ENCODE data around the genes KCNN1 and ISYNA1.

GRCh38 chr19:17842859-17843673 lies 4.7 kb downstream of the JAK3 start:
- RRBS, result 100% methylated on average over 1 of the region's 21 CpGs

DNA sequence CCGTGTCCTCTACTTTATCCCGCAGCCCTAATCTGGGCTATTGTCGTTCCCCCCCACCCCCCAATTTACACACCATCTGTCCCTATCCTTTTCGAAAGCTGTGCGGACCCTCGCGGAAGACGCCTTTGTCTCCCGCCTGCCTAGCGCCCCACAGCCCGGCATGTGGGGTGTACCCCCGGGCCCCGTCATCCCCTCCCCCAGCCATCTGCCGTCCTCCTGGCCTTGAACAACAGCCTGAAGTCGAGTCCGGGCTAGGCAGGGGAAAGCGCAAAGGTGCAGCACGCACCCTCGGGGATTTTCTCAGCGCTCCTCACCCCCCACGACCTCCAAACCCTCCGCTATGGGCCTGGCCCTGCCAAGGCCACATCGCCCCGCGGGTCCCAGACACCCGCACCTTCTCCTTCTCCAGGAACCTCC lies 16.1 kb downstream of the CCDC124 start:
- RRBS, result 6% methylated on average over 5 of the region's 26 CpGs

- RRBS, result 8% methylated on average over 35 of the region's 47 CpGs
These were observed at the start of gene KCNN1 for GRCh38 chr19:17966765-17967208. TSS of gene KCNN1 (plus strand) at chr19:17967107.

- RRBS, result 94% methylated on average over 4 of the region's 15 CpGs
These were observed 2.2 kb downstream of the ARRDC2 start for GRCh38 chr19:18010044-18010640.

DNA sequence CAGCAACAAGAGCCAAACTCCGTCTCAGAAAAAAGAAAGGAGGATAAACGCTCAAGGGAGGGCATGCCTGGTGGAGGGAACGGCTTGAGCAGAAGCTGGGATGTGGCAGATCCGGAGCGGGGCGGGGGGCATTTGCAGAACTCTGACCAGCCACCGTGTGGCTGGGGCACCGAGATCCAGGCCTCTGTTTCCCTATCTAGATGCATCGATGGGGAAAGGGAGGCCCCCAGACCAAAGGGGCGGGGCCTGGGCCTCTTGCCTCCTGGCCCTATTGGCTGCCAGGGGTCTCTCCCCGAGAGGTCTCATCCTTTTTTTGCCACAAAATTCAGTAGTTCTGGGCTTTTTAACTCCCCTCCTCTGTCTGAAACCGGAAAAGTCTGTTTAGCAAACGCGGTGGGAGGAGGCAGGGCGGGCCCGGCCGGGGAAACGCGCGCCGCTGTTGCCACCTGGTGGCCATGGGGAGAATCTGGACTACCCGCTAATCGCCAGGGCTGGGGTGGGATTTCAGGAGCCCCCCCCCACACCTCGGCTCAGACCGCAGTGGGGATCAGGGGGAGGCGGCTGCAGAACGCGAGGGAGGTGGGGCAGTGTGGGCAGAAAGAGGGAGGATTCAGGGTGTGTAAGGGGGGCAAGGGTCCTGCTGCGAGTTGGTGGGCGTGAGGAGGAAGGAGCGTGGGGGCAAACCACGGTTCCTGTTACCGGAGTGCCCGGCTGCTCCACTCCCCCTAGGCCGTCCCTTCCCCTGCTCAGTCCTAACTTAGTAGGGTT lies 28.4 kb downstream of the IL12RB1 start:
- RRBS, result 8% methylated on average over 5 of the region's 35 CpGs

- RRBS, result no CpG with 5 or more reads among the region's 7 CpGs
These were observed 21.8 kb downstream of the IL12RB1 start for GRCh38 chr19:18064968-18065231.

DNA sequence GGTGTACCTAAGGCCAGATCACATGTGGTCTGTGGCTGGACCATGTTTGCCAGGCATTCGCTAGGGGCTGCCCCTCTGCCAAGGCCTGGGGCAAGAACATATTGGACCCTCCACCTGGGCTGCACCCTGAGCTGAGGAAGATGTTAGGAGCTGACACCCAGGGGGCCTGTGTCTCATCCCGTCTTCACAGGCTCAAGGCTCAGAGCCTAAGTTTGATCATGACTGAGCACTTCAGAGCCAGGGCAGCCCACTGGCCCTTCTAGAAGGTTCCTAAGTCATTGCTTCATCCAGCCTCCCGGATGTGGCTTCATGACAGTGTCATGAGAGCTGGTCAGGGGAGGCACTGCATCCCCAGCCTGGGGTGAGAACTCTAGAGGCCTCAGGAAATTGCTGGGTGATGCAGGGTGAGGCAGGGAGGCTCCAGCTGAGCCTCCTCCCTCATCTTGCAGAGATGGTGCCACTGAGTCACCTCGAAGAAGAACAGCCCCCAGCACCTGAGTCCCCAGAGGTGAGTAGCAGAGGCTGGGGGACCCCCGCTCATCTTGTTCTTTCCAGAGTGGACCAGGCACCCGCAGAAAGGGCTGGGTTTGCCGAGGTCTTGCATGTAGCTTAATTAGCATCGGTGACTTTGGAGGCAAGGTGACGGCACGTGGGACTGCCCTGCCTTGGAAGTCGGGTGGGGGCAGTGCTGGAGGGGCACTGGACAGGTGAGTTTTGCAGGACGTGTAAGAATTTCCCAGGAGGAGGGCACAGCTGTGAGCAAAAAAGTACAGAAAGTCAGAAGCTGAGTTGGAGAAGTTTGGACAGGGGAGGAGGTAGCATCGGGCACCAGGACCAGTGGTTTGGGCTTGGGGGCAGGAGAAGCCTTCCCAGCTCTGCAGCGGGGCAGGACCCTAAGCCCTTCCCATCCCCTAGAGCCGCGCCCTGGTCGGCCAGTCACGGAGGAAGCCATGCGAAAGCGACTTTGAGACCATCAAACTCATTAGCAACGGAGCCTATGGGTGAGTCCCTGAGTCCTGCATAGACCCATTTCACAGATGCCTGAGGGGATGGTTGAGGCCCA lies 24.7 kb upstream of the PIK3R2 start:
- RRBS, result no CpG with 5 or more reads among the region's 21 CpGs

DNA sequence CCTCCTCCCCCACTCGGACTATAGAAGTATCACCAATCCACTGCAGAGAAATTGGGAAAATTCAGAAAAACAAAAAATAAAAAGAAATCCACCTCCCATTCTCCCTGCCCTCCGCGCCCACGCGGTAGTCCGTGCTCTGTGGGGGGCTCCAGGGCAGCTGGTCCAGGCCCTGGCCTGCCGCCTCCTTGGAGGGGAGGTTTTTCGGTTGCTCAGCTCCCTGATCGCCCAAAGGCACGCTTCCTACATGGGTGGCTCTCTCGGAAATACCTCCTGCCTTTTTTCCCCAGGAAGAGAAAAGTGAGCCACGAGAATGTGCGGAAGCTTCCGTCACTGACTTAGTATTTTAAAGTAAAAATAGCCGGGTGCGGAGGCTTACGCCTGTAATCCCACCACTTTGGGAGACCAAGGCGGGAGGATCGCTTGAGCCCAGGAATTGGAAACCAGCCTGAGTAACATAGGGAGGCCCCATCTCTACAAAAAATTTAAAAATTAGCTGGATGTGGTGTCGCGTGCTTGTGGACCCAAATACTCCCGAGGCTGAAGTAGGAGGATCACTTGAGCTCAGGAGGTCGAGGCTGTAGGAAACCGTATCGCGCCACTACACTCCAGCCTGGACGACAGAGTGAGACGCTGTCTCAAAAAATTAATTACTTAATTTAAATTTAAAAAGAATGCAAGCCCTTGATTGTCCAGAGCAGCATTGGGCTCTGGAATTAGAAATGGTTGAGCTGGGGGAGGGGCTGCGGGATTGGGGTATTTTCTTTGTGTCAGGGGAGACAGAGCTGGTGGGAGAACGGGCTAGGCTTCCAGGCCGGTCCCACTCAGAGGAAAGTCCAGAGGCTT lies 1.9 kb upstream of the RAB3A start:
- RRBS, result no CpG with 5 or more reads among the region's 31 CpGs

GRCh38 chr19:18281978-18282625 lies 680 bp upstream of the JUND start:
- RRBS, result 3% methylated on average over 8 of the region's 35 CpGs

DNA sequence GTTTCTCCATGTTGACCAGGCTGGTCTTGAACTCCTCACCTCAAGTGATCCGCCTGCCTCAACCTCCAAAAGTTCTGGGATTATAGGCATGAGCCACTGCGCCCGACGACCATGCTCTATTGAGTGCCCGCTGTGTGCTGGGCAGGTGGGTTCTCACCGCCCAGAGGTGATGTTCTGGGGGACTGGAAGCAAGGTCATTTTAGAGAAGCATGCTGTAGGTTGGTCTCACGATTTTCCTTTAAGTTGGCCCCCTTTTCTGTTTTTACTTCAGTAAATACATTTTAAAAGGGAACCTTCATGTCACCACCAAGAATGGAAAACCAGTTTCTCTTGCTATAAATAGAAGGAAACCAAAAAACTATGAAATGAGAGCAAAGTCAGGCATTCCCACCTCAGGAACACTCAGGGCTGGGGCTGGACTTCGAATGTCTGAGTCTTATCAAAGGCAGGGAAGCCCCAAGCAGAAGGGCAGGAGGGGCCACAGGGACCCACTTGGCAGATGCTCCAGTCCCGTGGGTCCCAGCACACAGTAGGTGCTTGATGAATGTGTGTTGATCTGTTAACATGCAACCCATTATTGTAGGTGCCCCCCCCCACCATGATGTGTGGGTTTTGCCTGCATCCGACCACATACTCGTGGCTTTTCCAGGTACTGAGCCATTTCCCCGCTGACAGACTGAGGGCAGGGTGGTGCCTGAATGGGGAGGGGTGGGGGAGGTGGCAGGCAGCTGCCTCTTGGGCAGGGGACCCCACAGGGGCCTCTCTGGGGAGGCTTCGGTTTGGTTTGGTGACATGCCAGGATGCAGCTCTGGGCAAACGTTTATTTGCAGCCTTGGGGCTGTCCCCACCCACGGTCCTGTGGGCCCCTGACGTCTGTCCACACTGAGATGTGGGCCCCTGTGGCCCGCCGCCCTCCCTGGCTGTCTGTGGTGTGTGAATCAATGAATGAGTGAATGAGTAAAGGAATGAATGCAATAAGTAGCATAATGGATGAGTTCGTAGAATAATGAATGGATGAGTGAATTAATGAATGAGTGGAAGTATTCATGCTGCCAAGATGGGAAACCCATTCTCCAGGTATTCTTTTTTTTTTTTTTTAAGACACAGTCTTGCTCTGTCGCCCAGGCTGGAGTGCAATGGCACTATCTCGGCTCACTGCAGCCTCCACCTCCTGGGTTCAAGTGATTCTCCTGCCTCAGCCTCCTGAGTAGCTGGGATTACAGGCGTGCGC lies 8.8 kb upstream of the JUND start:
- RRBS, result no CpG with 5 or more reads among the region's 23 CpGs

- RRBS, result 7% methylated on average over 13 of the region's 46 CpGs
These were observed 11.3 kb upstream of the JUND start for GRCh38 chr19:18292436-18293342.

DNA sequence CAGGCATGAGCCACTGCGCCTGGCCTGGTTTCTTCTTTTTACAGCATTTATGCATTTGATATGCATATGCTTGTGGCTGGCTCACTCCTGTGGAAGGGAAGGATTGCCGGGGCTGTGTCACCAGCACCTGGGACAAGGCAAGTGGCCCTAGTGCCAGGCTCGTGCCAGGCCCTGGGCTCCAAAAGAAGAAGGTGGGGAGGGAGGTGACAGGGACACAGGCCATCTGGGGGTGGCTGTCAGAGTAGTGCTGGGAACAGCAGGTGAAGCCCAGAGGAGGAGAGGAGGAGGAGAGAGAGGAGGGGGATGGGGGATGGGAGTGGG lies 18.8 kb downstream of the LSM4 start:
- RRBS, result no CpG with 5 or more reads among the region's 3 CpGs

GRCh38 chr19:18322131-18322774 lies 623 bp downstream of the LSM4 start:
- RRBS, result no CpG with 5 or more reads among the region's 8 CpGs

GRCh38 chr19:18380013-18380778 lies 5.8 kb upstream of the GDF15 start:
- RRBS, result no CpG with 5 or more reads among the region's 20 CpGs

GRCh38 chr19:18396217-18397532 lies 747 bp downstream of the LRRC25 start:
- RRBS, result 10% methylated on average over 6 of the region's 67 CpGs

DNA sequence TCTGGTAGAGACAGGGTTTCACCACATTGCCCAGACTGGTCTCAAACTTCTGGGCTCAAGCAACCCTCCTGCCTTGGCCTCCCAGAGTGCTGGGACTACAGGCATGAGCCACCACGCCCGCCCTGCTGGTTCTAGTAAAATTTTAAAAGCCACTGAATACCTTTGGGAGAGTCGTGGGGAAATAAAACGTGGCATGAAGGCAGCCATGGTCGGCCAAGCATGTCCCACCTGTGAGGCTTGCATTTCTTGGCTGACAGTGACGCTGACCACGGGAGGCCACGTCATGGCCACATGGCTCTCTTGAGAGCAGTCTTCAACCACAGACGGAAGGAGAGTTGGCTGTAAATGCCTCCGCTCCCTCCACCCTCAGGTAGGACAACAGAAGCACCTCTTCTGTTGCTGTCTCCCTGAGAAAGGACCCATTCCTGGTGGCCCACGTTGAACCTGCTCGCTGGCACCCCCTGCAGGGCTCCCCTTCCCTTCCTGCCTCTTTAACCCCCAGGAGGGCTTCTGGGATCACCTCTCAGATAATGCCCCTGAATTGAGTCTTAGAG lies 10.6 kb upstream of the LRRC25 start:
- RRBS, result no CpG with 5 or more reads among the region's 12 CpGs

GRCh38 chr19:18438018-18438379 lies at the start of gene ISYNA1:
TSS of gene ISYNA1 (minus strand) at chr19:18438133.
- RRBS, result 13% methylated on average over 25 of the region's 44 CpGs

GRCh38 chr19:18440860-18441841 lies 3.2 kb upstream of the ISYNA1 start:
- RRBS, result no CpG with 5 or more reads among the region's 25 CpGs

- RRBS, result no CpG with 5 or more reads among the region's 10 CpGs
These were observed 39.1 kb downstream of the ELL start for GRCh38 chr19:18482599-18483424.

- RRBS, result no CpG with 5 or more reads among the region's 17 CpGs
These were observed 15.1 kb downstream of the ELL start for GRCh38 chr19:18506479-18507533.